HepG2 (cell line): Measurements from ENCODE around the genes SEPTIN4 and TRIM37.

- RRBS, 2 experiments = no CpG with 5 or more reads among the region's 1 CpG
CAGE:
- cytosol, long polyA minus RNA = no peak
- cytosol, long polyA plus RNA = no peak
- long polyA plus RNA = no peak
- nucleus, long polyA minus RNA = no peak
- nucleus, long polyA plus RNA = no peak
These were observed 27.9 kb downstream of the CUEDC1 start for GRCh38 chr17:57927247-57927808.

DNA sequence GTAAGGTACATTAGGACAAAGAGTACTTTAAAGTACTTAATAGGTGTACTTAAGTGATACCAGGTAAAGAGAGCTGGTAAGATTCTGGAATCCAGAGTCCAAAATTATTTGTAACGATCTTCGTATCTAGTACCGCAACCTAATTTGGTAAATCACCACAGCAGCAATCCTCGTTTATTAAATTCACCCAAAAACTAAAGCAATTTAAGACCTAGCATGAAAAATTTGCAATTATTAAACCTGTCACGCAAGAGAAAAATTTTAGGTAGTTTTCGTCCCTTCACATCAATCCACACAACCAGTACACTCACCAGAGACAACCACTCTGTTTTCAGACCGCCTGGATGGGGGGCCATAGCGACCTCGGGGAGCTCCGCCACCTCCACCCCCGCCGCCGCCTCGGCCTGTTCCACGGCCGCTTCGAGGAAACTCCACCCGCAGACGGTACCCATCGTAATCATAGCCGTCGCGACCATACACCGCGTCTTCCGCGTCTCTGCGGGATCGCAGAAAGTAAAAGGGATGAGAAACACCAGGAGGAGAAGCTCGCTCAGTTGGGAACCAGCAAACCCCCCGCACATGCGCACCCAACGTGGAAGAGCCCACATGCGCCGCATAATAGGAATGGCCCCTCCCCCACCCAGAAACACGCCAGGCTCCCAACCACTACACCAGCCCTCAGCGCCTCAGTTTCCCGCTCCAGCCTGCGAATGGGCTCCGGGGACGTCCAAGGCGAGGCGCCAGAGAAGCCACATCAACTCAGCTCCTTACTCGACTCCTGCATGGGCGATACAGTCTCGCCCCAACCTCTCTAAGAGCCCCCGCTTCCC lies 799 bp downstream of the SRSF1 start:
- RRBS, 2 experiments = no CpG with 5 or more reads among the region's 47 CpGs
CAGE:
- cytosol, long polyA minus RNA = start-site peak on the plus strand centred at position 677 of the sequence, 23 bp wide, 14 reads
- cytosol, long polyA plus RNA = no peak
- long polyA plus RNA = start-site peak on the minus strand centred at position 457 of the sequence, 359 bp wide, 57 and 85 reads in 2 replicates
- nucleus, long polyA minus RNA = no peak
- nucleus, long polyA plus RNA = no peak

- RRBS, 2 experiments = under 1 to 2% methylated on average over 26 of the region's 57 CpGs
CAGE:
- cytosol, long polyA minus RNA = no peak
- cytosol, long polyA plus RNA = no peak
- long polyA plus RNA = no peak
- nucleus, long polyA minus RNA = no peak
- nucleus, long polyA plus RNA = no peak
These were observed 636 bp downstream of the DYNLL2 start for GRCh38 chr17:58083764-58084345.

DNA sequence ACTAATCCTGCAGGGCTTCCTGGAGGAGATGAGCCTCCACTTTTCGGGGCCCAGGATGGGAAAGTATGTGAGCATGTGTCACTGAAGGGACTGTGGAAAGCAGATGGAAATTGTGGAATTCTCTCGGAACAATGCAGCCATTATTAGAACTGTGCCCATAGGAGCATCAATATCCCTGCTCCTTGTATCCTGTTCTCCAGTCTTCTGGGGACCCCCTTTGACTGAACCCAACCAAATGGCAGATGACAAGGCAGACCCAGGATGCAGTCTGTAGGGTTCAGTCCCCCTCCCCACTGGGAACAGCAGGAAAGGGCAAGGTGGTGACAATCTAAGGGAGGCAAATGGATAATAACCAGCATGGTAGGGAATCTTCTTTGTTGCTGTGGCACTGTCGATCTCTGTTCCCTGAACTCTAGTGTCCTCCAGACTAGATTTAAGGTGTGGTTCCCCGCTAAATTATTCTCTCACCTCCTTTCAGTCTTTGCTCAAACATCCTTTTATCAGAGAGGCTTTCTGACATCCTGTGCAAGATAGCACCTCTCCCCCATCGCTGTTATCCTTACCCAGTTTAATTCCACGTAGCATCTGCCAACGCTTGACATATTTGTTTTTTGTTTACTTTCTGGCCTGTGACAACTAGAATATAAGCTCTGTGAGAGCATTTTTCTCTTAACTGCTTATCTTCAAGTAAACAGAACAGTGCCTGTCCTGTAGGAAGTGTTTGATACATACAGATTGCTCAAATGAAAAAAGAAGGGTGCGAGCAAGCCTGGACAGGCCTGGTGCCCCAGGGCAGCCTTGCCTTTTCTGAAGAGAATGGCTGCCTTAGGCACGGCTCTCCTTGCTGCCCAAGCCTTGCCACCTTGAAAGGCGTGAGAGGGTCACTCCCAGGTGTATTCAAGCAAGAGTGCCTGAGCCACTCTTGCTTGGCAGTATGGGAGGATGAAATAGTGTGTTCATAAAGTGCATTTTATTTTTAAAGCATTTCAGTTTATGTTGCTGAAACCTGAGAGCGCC lies 9.5 kb downstream of the DYNLL2 start:
- RRBS, 2 experiments = no CpG with 5 or more reads among the region's 11 CpGs
CAGE:
- cytosol, long polyA minus RNA = no peak
- cytosol, long polyA plus RNA = no peak
- long polyA plus RNA = no peak
- nucleus, long polyA minus RNA = no peak
- nucleus, long polyA plus RNA = no peak

DNA sequence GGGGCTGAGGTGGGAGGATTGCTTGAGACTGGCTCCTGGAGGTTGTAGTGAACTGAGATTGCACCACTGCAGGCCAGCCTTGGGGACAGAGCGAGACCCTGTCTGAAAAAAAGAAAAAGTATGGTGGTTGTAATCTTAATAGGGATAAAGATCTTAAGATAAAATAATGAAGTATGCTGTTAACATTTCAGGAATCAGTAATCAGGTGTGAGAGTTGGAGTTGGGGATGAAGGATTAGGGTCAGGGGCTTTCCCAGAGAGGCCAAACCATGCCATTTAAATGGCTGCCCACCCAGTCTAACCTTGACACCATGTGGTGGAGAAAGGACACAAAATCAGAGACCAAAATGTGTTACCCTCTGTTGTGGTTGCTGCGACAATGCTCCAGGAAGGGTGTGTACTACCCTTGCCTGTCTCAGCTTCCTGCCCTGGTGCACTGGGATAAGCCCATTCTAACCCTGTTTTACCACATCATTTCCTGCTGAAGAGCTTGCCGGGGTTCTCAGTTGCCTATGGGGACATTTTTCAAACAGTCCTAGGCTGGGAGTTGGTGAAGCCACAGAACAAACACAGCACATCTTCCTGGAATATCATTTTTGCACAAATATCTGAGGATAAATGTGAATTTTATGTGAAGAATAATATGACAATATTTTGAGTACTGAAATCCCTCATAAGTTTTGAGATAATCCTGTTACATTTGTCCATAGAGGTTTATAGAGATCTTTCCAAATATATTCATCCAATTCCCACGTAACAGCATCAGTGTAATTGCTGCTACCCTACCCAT lies 4.8 kb downstream of the OR4D1 start:
- RRBS, 2 experiments = no CpG with 5 or more reads among the region's 4 CpGs
CAGE:
- cytosol, long polyA minus RNA = no peak
- cytosol, long polyA plus RNA = no peak
- long polyA plus RNA = no peak
- nucleus, long polyA minus RNA = no peak
- nucleus, long polyA plus RNA = no peak

DNA sequence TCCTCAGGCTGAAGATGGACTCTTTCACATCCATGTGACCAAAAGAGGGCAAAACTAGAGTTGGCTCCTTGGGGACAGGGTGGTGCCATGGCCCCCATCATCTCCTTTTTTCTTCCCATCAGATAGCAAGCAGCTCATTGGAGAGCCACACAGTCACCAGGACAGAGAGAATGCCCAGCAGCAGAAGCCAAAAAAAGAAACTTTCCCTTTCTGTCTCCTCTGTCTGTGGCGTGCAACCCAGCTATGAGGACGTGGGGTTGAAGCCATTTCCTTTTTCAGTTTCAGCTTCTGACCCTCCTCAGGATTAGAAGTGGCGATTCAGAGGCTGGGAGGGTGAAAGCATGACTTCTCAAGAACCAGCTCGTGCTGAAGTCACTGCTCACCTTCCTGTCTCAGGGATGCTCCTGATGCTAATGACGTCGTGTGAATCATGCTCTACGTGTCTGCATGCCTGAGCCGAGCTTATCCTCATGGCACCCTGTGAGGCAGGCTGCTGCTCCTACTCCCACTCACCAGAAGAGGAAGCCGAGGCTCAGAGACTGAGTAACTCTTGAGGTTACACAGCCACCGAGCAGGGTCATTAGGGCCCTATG lies 5.8 kb upstream of the LPO start:
- RRBS, 2 experiments = no CpG with 5 or more reads among the region's 10 CpGs
CAGE:
- cytosol, long polyA minus RNA = no peak
- cytosol, long polyA plus RNA = no peak
- long polyA plus RNA = no peak
- nucleus, long polyA minus RNA = no peak
- nucleus, long polyA plus RNA = no peak

DNA sequence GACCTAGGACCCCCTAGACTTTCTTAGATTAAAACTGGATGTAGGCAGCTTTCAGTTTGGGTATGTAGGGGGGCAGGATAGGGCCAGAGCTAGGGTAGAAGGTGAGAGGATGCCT lies 1.8 kb upstream of the TSPOAP1 start:
CAGE:
- cytosol, long polyA minus RNA = no peak
- cytosol, long polyA plus RNA = no peak
- long polyA plus RNA = no peak
- nucleus, long polyA minus RNA = no peak
- nucleus, long polyA plus RNA = no peak

DNA sequence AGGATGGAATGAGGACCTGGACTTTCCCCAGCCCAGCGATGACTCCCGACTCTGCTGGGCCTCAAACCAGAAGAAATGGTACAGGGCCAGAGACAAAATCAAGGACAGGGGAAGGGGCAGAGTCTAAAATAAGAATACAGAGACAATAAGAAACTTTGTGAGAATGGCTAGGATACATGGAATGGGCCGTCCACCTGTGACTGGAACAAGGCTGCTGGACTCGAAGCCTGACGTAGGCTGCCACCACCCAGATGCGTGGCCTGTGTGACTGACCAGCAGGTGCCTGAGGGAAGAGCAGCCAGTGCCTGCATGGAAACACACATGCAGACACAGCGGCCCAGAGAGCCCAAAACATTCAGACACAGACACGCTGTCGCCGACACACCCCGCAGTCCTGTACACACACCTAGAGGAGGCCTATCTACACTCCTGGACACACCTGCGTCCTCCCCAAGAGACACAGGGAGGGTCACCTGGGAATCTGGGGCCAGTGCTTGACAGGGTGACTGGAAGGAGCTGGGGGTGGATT lies 5.9 kb upstream of the TSPOAP1 start:
- RRBS, 2 experiments = no CpG with 5 or more reads among the region's 12 CpGs
CAGE:
- cytosol, long polyA minus RNA = no peak
- cytosol, long polyA plus RNA = no peak
- long polyA plus RNA = no peak
- nucleus, long polyA minus RNA = no peak
- nucleus, long polyA plus RNA = no peak

- RRBS, 2 experiments = no CpG with 5 or more reads among the region's 2 CpGs
CAGE:
- cytosol, long polyA minus RNA = no peak
- cytosol, long polyA plus RNA = no peak
- long polyA plus RNA = no peak
- nucleus, long polyA minus RNA = no peak
- nucleus, long polyA plus RNA = no peak
These were observed 7.3 kb upstream of the TSPOAP1 start for GRCh38 chr17:58335812-58336285.

DNA sequence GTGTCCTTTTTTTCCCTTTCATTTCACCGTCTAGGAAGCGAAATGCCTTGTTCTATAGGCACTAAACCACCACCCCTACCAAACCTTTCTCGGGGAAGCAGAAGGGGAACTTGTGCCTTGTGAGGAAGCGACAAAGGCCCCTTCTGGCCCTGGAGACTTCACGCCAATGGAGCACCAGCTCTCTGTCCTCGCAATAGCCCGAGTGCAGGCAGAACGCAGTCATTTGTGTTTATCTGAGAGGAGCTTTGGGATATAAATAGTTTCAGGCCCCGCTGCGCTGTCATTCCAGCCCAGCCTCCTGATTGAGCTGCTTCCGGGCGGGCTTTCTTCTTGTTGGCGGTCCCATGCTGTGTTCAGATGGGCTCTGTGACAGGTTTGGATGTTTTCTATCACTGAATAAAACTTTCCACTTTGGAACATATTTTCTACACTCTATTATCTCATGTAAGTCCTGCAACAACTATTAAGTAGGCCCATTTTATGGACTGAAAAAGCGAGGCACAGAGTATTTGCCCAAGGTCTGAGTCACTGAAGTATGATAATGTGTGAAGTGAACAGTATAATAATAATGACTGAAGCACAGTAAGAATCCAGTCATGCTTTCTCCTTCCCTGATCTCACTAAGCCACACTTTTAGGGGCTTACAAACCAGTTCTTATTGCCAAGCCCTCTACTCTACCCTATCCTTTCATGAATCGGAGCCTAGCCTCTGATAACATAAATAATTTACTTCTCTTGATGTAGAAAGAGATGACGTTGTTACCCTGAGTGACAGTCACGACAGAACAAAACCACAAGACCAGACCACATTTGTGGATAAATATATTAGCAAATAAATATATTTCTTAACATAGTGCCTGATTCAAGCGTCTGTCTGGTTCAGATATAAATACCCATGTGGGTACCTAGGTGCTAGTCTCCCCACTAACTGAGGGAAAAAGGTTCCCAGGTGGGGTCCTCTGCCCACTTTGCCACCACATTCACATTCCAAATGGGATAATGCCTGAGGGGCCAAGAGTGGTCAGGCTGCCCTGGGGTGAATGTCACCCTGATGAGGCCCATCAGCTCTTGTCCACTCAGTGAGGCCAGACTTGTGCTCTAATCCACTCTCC lies 1.2 kb upstream of the SUPT4H1 start:
- RRBS, 2 experiments = no CpG with 5 or more reads among the region's 18 CpGs
CAGE:
- cytosol, long polyA minus RNA = no peak
- cytosol, long polyA plus RNA = no peak
- long polyA plus RNA = no peak
- nucleus, long polyA minus RNA = no peak
- nucleus, long polyA plus RNA = no peak

- RRBS, 2 experiments = no CpG with 5 or more reads among the region's 8 CpGs
CAGE:
- cytosol, long polyA minus RNA = no peak
- cytosol, long polyA plus RNA = no peak
- long polyA plus RNA = no peak
- nucleus, long polyA minus RNA = start-site peak on the minus strand at chr17:58383958-58384304, 30 reads
- nucleus, long polyA plus RNA = no peak
These were observed 32.0 kb upstream of the SUPT4H1 start for GRCh38 chr17:58383818-58384662.

GRCh38 chr17:58528733-58529764 lies 14.6 kb upstream of the MTMR4 start:
- RRBS, 2 experiments = no CpG with 5 or more reads among the region's 7 CpGs
CAGE:
- cytosol, long polyA minus RNA = no peak
- cytosol, long polyA plus RNA = no peak
- long polyA plus RNA = no peak
- nucleus, long polyA minus RNA = no peak
- nucleus, long polyA plus RNA = no peak

GRCh38 chr17:58544039-58544597 lies at the start of gene SEPTIN4:
Gene SEPTIN4, minus strand, starts transcription at chr17:58544328.
- RRBS, 2 experiments = no CpG with 5 or more reads among the region's 5 CpGs
CAGE:
- cytosol, long polyA minus RNA = no peak
- cytosol, long polyA plus RNA = no peak
- long polyA plus RNA = no peak
- nucleus, long polyA minus RNA = no peak
- nucleus, long polyA plus RNA = no peak

- RRBS, 2 experiments = 40 to 52% methylated on average over 2 of the region's 4 CpGs
CAGE:
- cytosol, long polyA minus RNA = no peak
- cytosol, long polyA plus RNA = no peak
- long polyA plus RNA = no peak
- nucleus, long polyA minus RNA = no peak
- nucleus, long polyA plus RNA = no peak
These were observed 114.8 kb downstream of the TRIM37 start for GRCh38 chr17:58991685-58992393.

- RRBS, 2 experiments = no CpG with 5 or more reads among the region's 11 CpGs
CAGE:
- cytosol, long polyA minus RNA = no peak
- cytosol, long polyA plus RNA = no peak
- long polyA plus RNA = no peak
- nucleus, long polyA minus RNA = no peak
- nucleus, long polyA plus RNA = no peak
These were observed 13.0 kb downstream of the TRIM37 start for GRCh38 chr17:59093541-59094234.

GRCh38 chr17:59106570-59107735 lies at the start of gene TRIM37:
Gene TRIM37, minus strand, starts transcription at chr17:59106880.
- RRBS, 2 experiments = 1% methylated on average over 15 of the region's 85 CpGs
CAGE:
- cytosol, long polyA minus RNA = start-site peak on the minus strand at chr17:59106762-59106893, 178 reads
- cytosol, long polyA plus RNA = start-site peak on the minus strand at chr17:59106812-59106906, 41 and 25 reads in 2 replicates
- long polyA plus RNA = start-site peak on the minus strand at chr17:59106710-59106737, 45 and 29 reads in 2 replicates; start-site peak on the minus strand at chr17:59106826-59106880, 42 and 28 reads in 2 replicates
- nucleus, long polyA minus RNA = no peak
- nucleus, long polyA plus RNA = start-site peak on the plus strand at chr17:59106970-59107015, 10 and 8 reads in 2 replicates; start-site peak on the plus strand at chr17:59107073-59107167, 13 and 15 reads in 2 replicates

DNA sequence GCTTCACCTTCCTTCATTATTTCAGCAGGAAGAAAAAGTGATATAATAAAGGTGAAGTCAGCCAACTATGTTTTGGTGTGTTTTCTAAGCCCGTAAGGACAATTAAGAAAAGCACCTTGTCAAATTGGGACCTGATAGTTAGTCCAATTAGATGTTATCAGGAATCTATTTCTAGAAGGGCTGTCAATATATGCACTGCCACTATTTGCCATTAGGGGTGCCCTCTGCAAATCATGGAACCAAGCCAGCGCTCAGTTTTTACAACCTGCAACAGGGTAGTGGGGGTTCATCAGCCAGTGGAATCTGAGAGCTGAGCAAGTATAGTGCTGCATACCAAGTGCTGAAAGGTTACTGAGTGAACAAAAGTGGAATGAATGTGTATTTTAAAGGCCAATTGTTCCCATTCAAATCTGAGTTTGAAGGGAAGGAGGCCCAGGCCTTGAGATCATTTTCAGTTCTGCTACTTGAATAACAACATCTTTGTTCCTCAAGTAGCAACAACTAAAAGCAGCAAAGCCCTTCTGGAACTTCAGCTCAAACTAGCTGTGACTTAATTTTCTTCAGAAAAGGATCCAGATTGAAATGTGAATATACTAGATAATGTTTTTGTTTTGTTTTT lies 10.4 kb downstream of the PRR11 start:
- RRBS, 2 experiments = no CpG with 5 or more reads among the region's 2 CpGs
CAGE:
- cytosol, long polyA minus RNA = no peak
- cytosol, long polyA plus RNA = no peak
- long polyA plus RNA = no peak
- nucleus, long polyA minus RNA = no peak
- nucleus, long polyA plus RNA = no peak

DNA sequence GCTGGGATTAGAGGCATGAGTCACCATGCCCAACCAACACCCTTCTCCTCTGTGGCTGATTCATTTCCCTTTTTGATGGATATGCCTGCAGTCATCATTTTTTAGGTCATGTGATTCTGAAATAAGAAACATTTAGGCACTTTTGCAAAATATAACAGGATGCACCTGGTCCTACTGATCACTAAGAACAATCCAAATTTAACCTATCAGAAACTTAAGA lies 43.9 kb upstream of the YPEL2 start:
CAGE:
- cytosol, long polyA minus RNA = no peak
- cytosol, long polyA plus RNA = no peak
- long polyA plus RNA = no peak
- nucleus, long polyA minus RNA = no peak
- nucleus, long polyA plus RNA = no peak

- RRBS, 2 experiments = no CpG with 5 or more reads among the region's 12 CpGs
CAGE:
- cytosol, long polyA minus RNA = no peak
- cytosol, long polyA plus RNA = no peak
- long polyA plus RNA = no peak
- nucleus, long polyA minus RNA = no peak
- nucleus, long polyA plus RNA = no peak
These were observed 91.7 kb downstream of the YPEL2 start for GRCh38 chr17:59422919-59423821.

DNA sequence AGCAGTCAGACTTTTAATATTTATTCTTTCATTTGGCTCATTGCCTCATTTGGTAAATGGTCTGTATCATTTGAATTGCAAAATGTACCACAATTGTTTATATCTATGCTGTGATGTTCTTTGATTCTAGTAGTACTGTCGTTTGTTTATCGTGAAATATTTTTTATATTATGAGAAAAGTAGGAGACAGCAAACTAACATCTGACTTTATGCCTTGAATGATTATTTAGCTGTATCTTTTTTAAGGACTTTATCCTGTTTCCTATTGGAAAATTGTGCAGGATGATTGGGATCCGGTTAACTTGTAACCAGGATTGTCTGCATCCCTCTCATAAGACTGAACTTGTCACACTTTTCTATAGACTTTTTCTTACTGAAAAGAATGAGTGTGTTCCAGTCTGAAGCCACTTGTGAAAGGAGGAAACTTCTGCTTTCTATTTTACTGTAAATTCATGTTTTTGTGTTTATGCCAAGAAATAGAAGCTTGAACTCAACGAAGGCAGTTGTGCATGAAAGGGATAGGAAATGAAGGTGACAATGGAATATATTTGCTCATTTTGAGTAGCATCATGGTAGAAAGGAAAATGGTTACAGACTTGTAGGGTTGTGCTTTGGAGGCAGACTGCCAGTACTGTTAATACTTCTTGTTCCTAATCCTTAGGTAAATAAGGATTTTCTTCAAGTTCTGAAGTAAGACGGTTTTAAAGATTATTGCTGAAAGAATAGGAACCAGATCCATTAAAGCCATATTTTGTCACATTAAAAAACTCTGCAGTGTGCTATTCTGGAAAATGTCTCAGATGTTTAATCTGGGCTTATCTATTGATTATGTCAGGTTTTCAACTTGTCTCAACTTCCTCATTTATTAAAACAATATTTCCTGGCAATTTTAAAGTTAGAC lies 8.0 kb downstream of the CLTC start:
- RRBS, 2 experiments = no CpG with 5 or more reads among the region's 5 CpGs
CAGE:
- cytosol, long polyA minus RNA = no peak
- cytosol, long polyA plus RNA = no peak
- long polyA plus RNA = no peak
- nucleus, long polyA minus RNA = start-site peak on the plus strand centred at position 691 of the sequence, 41 bp wide, 6 reads; start-site peak on the plus strand centred at position 895 of the sequence, 146 bp wide, 19 reads
- nucleus, long polyA plus RNA = no peak